Mesangial cell (primary cell): Measurements from ENCODE around the genes HELLS and CYP2C8.

DNA sequence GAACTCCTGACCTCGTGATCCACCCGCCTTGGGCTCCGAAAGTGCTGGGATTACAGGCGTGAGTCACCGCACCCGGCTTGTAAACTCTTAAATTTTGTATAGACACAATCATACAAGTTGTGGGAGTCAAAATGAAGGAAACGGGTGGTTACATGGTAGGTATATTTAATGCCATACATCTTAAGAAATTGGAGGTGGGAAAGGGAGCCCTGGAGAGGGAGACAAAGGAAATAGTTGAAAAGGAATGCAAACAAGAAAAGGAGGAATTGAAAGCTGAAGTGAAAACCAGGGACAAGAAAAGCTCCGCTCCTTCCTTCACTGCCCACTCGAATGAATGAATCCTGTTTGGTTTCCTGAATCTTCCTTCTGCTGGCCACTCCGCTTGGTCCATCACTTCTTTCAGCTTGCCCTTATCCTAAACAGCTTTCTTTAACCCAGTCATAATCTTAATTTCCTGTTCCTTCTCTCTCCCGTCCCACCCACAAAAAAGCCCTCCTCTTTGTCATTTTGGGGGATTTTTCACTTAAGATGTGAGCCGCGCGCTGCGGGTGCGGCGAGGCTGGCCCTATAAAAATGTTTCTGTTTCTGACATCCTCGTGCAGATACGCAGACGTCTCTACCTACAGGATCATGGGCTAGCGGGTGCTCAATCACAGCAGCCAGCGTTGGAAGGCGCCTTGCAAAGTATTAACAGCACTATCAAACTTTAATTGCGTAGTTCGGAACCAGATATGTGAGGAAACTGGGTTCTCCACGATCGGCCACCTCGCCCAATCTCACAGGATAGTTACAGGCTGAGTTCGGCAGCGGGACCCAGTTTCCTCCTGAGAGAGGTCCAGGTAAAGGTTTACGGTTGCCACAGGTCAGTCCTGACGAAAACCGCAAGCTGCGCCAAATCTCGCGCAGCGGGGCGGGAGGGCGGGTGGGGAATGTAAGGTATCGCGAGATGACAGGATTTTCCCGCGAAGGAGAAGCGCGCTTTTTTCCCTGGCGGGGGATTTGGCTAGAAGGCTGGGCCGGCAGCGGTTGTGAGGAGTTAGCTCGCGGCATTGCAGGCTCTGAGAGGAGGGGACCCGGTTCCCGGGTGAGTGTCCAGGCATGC, at the start of gene HELLS:
TSS of gene HELLS (plus strand) at position 965 of the 1,102 bp plus-strand sequence.
- RAMPAGE, long total RNA = start-site peak on the plus strand centred at position 1,007 of the sequence, 37 bp wide, 689 reads

GRCh38 chr10:94686917-94687504, 3.5 kb downstream of the CYP2C18 start:
- RAMPAGE, long total RNA = no peak

DNA sequence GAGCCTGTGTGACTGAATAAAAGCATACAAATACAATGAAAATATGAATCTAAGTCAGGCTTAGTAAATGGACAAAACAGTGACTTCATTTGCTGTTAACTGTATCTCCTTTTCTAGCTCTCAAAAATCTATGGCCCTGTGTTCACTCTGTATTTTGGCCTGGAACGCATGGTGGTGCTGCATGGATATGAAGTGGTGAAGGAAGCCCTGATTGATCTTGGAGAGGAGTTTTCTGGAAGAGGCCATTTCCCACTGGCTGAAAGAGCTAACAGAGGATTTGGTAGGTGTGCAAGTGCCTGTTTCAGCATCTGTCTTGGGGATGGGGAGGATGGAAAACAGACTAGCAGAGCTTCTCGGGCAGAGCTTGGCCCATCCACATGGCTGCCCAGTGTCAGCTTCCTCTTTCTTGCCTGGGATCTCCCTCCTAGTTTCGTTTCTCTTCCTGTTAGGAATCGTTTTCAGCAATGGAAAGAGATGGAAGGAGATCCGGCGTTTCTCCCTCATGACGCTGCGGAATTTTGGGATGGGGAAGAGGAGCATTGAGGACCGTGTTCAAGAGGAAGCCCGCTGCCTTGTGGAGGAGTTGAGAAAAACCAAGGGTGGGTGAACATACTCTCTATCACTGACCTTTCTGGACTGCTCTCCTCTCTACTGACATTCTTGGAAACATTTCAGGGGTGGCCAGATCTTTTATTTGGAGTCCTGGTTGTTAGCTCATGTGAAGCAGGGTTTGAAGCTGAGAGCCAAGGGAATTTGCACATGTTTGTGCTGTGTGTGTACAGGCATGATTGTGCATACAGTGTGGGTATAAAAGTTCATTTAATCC, 12.7 kb downstream of the CYP2C19 start:
- RAMPAGE, long total RNA = no peak

GRCh38 chr10:94936687-94936871, 1.9 kb upstream of the CYP2C9 start:
- RAMPAGE, long total RNA = no peak

GRCh38 chr10:95068760-95069785, at the start of gene CYP2C8:
CYP2C8 (minus strand) TSS chr10:95069497.
- RAMPAGE, long total RNA = no peak

GRCh38 chr10:95276272-95276564, 14.6 kb downstream of the PDLIM1 start:
- RAMPAGE, long total RNA = no peak

DNA sequence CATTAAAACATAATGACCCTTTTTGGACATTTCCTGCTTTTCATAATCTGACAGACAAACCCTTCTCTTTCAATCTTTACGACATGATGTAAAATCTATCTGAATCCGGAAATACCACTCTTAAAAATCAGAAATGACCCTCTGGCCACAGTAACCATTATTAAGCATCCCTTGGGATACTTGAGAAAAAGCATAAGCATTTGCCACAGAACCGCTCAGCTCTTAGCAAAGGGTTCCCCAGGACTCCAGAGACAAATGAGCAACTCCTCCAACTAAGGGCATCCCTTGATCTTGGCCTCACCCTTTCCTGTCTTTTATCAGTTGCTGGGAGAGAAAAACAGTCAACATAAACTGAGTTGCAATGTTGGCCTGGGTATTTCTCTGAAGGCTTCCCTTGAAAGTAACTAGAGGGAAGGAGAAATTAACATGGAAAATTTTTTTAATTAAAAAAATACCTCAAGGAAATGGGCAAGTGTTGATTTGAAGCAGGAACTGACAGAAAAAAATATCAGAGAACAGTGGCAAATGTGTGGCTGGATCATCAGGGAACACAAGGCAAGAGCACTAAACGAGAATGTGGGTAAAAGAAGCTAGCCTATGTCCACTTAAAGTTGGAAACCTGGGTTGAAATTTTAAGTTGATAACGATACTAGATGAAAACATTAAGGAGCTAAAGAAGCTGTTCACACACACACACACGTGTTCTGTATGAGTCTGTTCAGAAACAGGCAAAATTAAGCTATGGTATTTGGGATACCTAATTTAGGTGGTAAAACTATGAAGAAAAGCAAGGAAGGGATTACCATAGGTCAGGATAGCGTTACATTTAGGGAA, 3.4 kb downstream of the PDLIM1 start:
- RAMPAGE, long total RNA = no peak

- RAMPAGE, long total RNA = no peak
Measured at GRCh38 chr10:95327325-95327878, 36.6 kb upstream of the PDLIM1 start.

DNA sequence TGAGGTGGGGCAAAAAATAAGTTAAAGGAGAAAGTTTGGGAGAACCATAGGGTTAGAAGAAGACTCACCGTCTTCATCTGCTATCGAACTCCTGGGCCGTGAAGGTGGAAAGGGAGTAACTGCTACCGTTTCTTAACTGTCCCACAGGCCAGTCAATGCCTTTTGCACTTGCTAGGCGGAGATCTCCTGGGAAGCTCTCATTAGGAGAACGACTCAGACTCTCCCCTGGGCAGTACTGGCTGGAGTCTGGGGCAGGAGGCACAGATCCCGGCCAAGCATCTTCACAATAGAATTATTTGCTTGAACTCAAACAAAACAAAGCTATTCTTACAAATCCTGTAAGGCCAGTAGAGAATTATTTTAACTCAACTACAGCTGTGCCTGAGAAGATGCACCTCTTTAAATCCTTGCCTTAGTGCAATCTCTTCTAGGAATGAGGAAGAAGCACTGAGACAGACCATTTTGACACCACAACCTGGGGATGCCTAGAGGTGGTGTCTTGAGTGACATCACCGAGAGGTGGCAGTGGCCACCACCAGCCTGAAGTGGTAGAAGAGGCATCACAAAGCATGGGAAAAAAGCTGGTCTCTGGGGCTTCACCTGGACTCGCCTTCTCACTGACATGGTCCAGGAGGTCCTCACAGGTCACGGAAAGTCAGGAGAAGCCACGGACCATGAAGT, 99.0 kb upstream of the PDLIM1 start:
- RAMPAGE, long total RNA = no peak

GRCh38 chr10:95391766-95392398, 101.1 kb upstream of the PDLIM1 start:
- RAMPAGE, long total RNA = no peak

- RAMPAGE, long total RNA = no peak
Measured at GRCh38 chr10:95409628-95409827, 118.7 kb upstream of the PDLIM1 start.

GRCh38 chr10:95415542-95416347, 124.9 kb upstream of the PDLIM1 start:
- RAMPAGE, long total RNA = no peak

DNA sequence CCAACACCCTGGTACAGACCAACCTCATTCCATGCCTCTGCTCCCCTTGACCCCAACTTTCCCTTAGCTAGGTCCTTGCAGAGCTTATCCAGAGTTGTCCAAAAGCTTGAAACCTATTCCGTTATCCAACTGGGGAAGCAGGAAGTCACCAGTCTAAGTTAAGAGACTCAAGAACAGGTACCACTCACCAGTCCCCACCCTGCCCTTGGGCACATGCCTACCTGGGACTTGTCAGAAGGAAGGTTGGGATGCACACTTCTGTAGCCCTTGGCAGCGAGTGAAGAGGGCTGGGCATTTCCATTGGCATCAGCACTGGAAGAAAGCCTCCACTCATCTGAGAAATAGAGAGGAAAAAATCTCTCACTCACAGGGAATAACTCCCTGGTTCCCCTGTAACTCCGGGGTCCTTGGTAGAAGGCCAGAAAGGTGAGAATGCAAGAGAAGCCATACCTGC, 131.0 kb upstream of the PDLIM1 start:
- RAMPAGE, long total RNA = no peak

DNA sequence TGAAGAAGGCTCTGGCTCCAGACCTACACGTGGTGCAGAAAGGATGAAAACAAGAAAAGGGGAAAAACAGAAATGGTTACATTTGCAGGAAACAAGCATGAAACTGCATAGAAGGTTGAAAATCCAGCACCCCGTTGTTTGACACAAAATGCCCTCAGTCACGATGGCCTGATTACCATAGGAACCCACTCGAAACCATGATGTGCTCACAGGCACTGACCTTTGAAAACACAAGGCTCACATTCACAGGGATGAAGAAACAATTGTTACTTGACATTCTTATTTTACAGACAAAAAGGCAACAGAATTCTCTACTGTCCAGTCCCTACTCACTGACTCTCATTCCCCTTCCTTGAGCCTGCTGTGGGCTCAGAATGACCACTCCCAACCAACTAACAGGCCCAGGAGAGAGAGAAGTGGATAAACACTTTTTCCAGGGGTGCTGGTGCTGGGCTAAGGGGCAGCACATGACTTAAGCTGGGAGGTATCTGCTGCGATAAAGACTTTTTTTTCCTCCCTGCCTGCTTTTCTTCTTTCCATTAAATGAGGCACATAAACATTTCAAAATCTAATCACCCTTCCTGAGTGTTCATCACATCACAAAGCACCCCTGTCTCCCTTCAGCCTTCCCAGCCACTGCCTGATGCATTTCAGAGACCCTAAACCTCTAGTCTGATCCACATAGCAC, 131.5 kb upstream of the PDLIM1 start:
- RAMPAGE, long total RNA = no peak

GRCh38 chr10:95435790-95436286, 125.3 kb downstream of the SORBS1 start:
- RAMPAGE, long total RNA = no peak

- RAMPAGE, long total RNA = no peak
Measured at GRCh38 chr10:95445821-95446247, 115.3 kb downstream of the SORBS1 start.

DNA sequence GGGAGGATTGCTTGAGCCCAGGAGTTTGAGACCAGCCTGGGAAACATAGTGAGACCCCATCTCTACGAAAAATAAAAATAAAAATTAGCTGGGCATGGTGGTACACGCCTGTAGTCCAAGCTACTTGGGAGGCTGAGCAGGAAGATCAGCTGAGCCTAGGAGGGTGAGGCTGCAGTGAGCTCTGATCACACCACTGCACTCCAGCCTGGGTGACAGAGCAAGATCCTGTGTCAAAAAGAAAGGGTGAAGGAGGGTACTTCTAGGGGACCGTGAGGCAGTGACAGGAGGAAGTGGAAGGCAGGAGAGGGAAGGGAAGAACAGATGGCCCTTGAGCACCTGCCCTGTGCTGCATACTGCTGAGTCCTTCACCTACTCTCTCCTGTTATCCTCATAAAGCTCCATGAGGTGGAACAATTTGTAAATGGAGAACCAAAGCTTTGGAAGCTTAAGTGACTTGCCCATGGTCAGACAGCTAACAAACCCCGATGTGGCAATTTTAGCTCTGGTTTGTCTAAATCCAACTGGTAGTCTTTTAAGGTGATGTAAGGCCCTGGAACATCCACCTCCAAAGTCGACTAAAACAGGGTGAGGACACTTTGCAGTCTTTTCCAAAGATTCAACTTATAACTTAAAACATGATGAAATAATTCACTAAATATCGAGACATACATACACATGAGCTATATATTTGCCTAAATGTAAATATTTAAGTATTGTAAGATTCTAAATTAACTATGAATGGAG, 89.5 kb downstream of the SORBS1 start:
- RAMPAGE, long total RNA = no peak

- RAMPAGE, long total RNA = no peak
Measured at GRCh38 chr10:95500501-95501394, 60.4 kb downstream of the SORBS1 start.

DNA sequence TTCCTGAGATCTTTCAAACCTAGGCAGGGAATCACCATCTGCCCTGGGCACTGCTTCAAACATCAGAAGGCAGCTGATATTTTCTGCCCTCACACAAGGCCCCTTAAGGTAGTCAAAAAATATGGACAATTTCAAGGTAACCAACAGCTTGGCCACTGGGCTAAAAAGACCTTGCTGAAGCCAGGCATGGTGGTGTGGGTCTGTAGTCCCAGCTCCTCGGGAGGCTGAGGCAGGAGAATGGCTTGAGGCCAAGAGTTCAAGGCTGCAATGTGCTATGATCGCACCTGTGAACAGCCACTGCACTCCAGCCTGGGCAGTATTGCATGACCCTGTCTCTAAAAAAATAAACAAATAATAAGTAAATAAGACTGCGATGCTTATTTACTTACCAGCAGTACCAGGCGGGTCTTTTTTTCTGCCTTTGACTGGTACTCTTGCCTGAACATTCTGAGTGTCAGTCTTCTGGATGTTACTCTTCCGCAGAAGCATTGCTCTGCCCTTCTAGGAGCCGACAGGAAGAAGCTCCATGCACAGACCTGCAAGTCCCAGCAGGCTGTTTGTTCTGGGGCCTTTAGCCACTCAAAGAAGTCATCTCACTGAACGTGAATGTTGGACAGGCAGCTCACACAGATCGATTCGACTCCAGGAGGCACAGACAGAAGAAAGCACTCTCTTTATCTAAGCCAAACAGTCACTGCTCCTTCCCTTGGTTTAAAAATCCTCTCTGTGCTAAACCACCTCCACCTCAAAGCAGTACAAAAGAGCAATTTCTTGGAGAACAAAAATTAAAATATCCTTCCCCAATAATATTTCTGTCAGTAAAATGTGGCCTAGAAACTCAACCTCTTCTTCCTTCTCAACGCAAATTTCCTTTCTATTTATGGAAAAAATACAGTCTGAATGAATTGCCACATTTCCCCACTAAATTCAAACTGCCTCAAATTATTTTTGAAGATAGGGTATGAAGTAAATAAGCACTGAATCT, 59.5 kb downstream of the SORBS1 start:
- RAMPAGE, long total RNA = no peak

- RAMPAGE, long total RNA = no peak
Measured at GRCh38 chr10:95516612-95517169, 44.5 kb downstream of the SORBS1 start.